Aortic smooth muscle cell (primary cell): ENCODE results near the gene ZNF493.

- RRBS = no CpG with 5 or more reads among the region's 5 CpGs
Observed at GRCh38 chr19:19467782-19468779, 47.3 kb downstream of the TSSK6 start.

- RRBS = 19% methylated on average over 1 of the region's 20 CpGs
Observed at GRCh38 chr19:19490203-19490871, 25.0 kb downstream of the TSSK6 start.

DNA sequence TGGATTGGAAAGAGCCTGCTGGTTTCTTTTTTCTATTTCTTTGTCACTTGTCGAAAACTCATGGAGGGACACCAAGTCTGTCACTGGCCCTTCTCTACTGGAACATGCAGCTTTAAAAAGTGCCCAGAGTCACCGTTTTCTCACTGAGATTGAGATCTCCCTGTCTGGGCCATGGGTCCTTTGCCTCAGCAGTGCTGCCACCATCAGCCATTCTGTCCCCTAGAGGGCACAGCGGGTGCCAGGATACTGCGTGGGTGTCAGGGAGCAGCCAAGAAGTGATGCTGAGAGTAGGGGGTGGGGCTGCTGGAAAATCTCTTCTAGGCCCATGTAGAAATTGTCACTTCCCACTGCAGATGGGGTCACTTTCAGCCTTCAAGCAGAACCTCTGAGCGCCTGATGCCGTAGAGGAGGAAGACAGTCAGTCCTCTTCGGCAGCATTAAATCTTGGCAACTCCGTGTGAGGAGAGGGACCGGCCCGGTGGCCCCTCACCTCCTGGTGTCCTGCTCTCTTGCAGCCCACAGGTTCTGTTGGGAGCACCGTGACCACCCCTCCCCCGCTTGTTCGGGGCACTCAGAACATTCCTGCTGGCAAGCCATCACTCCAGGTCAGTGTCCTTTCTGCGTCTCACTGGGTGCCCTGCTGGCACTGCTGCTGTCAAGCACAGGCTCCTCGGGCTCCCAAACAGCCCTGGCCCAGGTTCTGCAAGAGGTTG is 21.4 kb downstream of the TSSK6 start:
- RRBS = no CpG with 5 or more reads among the region's 15 CpGs

DNA sequence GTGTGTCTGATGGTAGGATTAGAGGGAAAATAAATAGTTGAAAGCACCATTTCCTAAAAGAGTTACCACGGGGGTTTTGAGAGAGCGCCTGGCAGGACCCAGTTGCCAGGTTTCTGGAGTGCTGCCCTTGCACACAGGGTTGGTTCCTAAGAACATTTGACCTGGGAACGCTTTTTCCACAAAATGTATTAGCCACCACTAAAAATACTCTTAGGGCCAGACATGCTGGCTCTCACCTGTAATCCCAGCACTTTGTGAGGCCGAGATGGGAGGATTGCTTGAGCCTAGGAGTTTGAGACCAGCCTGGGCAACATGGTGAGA is 11.7 kb downstream of the TSSK6 start:
- RRBS = no CpG with 5 or more reads among the region's 4 CpGs

DNA sequence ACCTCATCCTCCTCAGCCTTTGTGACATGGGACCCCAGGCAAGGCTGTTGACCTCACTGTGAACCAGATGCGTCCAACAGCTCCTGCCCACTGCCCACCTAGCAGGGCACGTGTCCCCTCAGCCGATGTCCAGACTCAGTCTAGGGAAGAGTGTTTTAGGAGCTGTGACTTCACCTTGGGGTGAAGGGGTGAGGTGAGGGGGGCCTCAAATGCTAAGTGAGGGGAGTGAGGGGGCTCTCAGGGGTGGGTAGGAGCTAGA is 778 bp downstream of the YJEFN3 start:
- RRBS = no CpG with 5 or more reads among the region's 3 CpGs

- RRBS = no CpG with 5 or more reads among the region's 4 CpGs
Observed at GRCh38 chr19:19613567-19614018, 4.9 kb downstream of the PBX4 start.

DNA sequence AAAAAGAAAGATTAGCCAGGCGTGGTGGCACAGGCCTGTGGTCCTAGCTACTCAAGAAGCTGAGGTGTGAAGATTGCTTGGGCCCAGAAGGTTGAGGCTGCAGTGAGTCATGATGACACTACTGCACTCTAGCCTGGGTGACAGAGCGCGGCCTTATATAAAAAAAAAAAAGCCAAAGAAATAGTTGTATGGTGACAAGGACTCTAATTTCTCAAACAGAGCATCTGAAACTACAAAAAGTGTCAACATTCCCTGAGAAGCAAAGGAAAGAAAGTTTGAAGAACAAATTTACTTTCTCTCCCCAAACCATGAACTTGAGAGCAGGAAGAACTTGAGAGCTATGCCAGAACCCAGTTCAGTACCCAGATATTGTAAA is 3.3 kb downstream of the PBX4 start:
- RRBS = no CpG with 5 or more reads among the region's 3 CpGs

DNA sequence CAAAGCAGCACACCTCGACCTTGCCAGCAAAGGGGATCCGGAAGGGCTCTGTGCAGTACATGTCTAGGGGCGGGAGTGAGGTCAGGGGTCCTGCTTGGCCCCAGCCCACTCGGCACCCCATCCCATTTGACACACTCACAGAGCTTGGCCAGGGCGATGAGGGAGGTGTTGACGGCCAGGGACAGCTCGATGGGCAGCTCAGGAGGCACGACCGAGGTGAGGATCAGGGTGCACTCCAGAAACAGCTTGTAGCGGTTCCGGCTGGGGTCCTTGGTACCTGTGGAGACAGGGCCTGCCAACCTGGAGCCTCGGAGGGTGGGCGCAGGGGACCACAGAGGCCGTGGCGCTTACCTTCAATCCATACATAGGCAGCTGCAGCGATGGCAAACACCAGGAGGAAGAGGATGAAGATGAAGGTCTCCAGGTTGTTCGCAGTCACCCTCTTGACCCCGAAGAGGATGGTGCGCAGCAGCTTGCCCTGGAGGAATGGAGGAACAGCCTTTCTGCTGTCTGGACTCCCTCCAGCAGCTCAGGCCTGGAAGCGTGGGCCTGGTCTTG is 8.2 kb downstream of the ATP13A1 start:
- RRBS = 90% methylated on average over 2 of the region's 20 CpGs

- RRBS = 69% methylated on average over 2 of the region's 32 CpGs
Observed at GRCh38 chr19:19660930-19662278, 2.1 kb downstream of the ATP13A1 start.

GRCh38 chr19:20357876-20358442 is 190.9 kb downstream of the ZNF486 start:
- RRBS = no CpG with 5 or more reads among the region's 8 CpGs

DNA sequence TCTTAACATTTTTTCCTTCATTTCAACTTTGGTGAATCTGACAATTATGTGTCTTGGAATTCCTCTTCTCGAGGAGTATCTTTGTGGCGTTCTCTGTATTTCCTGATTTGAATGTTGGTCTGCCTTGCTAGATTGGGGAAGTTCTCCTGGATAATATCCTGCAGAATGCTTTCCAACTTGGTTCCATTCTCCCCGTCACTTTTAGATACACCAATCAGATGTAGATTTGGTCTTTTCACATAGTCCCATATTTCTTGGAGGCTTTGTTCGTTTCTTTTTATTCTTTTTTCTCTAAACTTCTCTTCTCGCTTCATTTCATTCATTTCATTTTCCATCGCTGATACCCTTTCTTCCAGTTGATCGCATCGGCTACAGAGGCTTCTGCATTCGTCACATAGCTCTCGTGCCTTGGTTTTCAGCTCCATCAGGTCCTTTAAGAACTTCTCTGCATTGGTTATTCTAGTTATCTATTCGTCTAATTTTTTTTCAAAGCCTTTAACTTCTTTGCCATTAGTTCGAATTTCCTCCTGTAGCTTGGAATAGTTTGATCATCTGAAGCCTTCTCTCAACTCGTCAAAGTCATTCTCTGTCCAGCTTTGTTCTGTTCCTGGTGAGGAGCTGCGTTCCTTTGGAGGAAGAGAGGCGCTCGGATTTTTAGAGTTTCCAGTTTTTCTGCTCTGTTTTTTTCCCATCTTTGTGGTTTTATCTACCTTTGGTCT is 29.0 kb downstream of the ZNF626 start:
- RRBS = no CpG with 5 or more reads among the region's 16 CpGs

DNA sequence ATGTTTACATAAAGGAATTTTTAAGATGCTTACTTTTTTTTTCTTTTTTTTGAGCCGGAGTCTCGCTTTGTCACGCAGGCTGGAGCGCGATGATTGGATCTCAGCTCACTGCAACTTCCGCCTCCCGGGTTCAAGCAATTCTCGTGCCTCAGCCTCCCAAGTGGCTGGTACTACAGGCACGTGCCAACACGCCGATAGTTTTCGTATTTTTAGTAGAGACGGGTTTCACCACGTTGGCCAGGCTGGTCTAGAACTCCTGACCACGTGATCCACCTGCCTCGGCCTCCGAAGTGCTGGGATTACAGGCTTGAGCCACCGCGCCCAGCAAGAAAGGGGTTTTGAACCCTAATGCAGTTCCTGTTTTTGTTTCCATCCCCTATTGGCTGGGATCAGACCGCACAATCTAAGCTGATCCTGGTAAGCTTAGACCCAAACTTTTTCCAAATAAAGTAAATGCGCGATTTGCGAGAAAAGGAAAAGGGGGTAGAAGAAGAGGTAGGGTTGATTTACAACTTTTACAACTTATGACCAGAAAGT is 909 bp downstream of the ZNF626 start:
- RRBS = no CpG with 5 or more reads among the region's 23 CpGs

DNA sequence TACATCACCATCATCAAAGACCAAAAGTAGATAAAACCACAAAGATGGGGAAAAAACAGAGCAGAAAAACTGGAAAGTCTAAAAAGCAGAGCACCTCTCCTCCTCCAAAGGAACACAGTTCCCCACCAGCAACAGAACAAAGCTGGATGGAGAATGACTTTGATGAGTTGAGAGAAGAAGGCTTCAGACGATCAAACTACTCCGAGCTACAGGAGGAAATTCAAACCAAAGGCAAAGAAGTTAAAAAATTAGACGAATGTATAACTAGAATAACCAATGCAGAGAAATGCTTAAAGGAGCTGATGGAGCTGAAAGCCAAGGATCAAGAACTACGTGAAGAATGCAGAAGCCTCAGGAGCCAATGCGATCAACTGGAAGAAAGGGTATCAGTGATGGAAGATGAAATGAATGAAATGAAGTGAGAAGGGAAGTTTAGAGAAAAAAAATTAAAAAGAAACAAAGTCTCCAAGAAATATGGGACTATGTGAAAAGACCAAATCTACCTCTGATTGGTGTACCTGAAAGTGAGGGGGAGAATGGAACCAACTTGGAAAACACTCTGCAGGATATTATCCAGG is 32.7 kb downstream of the ZNF66 start:
- RRBS = no CpG with 5 or more reads among the region's 5 CpGs

GRCh38 chr19:21020828-21021665 is 590 bp downstream of the ZNF430 start:
- RRBS = 2% methylated on average over 2 of the region's 33 CpGs

DNA sequence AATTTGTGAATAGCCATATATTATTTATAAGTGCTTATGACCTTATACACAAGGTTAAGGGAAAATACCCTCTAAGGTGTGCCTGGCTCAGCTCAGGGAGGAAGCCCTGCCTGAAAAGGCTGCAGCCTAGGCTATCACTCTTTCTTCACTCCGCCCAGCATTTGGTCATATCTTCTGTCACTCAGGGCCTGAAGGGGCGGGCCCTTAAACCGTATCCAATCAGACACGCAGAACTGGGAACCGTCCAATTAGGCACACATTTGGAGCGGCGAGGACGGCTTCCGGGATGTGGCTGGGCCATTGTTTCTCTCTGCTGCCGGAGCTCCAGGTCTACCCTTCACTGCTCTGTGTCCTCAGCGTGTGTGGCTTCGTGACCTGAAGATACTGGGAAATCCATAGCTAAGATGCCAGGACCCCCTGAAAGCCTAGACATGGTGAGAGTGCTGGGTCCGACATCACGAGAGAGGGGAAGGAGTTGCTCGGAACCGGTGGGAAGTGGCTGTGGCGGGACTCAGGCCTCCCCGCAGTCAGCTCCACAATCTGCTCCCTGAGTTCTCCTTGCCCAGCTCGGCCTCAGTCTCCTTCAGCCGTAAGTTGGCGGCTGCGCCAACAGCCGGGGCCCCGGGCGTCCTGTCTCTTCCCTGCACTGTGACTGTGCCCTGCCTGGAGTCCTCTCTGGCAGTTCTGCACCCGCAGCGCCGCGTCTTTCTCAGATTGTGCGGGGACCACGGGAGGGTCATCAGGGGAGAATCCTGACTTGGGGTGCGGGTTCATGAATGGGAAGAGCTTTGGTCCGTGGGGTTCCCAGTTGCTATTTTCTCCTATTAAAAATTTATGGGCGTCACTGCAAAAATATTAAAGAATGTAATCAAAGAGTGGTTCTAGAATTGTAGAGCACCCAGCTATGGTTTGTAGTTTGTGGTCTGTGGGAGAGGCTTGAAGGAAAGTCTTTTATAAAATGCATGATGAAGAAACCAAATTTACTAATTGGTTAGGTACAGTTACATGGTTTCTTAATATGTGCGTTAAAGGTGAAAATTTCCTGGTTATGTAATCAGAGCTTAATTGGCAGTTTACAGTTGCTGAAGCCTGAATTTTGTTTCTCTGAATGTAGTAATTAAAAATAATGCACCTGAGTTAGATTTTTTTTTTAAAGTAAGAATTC is at the start of gene ZNF493:
Gene ZNF493, plus strand, starts transcription at position 300 of the 1,165 bp plus-strand sequence.
- RRBS = no CpG with 5 or more reads among the region's 35 CpGs

- RRBS = no CpG with 5 or more reads among the region's 11 CpGs
Observed at GRCh38 chr19:21439110-21440190, 42.5 kb downstream of the ZNF493 start.

- RRBS = no CpG with 5 or more reads among the region's 5 CpGs
Observed at GRCh38 chr19:21506355-21506713, 932 bp downstream of the ZNF429 start.

GRCh38 chr19:21584482-21585001 is 79.1 kb downstream of the ZNF429 start:
- RRBS = no CpG with 5 or more reads among the region's 7 CpGs

GRCh38 chr19:21586557-21587381 is 81.4 kb downstream of the ZNF429 start:
- RRBS = 4% methylated on average over 33 of the region's 62 CpGs

DNA sequence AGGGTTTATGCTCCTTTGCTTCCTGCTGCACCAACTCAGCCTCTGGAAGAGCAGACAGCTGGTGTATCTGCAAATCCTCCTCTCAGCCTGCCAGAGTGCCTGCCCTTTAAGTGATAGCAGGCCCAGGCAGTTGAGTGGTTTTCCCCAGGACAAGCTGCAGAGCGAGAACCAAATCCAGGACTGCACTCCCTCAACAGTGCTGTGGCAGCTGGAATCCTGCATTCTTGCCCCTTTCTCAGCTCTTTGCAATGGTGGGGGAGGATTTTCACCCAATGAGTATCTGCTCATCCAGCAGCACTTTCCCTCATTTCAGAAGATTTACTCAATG is 85.5 kb downstream of the ZNF429 start:
- RRBS = no CpG with 5 or more reads among the region's 1 CpG